Sciatic nerve (tissue), 1 donor: ENCODE results near the gene TCOF1.

DNA sequence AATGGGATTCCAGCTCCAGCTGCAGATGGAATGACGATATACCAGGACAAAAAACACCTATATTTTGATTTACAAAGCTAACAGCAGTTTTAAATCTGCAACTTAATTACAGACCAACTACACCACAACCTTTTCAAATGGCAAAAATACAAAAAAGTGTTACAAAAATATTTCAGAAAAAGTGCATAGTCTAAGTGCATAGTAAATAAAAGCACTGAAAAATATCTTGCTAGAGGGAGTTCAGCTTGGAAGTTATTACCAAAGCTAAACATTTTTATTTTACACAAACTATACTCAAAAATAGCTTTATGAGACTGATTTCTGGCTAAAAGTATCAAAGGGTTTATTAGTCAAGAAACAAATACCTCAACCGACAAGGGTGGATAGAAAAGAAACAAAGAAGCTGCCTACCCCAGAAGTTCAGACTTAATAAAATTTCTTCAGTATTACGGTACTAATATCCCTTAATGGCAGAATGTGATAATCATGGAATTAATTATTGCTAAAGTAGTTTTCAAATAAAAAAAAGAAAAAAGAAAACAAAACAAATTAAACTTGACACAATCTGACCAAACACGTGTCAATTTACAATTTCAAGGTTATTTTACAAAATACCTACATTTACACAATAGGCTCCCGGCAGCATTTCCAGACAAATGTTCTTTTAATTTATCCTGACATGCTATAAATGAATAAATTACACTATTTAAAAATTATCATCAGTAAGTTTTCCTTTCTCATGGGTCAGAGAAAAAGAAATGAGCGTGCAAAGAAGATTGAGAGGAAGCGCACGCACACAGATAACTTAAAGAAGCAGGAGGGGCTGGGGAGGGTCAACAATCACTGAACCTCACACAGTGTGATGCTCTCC, 56.3 kb downstream of the CSNK1A1 start:
- PRO-cap = no peak

DNA sequence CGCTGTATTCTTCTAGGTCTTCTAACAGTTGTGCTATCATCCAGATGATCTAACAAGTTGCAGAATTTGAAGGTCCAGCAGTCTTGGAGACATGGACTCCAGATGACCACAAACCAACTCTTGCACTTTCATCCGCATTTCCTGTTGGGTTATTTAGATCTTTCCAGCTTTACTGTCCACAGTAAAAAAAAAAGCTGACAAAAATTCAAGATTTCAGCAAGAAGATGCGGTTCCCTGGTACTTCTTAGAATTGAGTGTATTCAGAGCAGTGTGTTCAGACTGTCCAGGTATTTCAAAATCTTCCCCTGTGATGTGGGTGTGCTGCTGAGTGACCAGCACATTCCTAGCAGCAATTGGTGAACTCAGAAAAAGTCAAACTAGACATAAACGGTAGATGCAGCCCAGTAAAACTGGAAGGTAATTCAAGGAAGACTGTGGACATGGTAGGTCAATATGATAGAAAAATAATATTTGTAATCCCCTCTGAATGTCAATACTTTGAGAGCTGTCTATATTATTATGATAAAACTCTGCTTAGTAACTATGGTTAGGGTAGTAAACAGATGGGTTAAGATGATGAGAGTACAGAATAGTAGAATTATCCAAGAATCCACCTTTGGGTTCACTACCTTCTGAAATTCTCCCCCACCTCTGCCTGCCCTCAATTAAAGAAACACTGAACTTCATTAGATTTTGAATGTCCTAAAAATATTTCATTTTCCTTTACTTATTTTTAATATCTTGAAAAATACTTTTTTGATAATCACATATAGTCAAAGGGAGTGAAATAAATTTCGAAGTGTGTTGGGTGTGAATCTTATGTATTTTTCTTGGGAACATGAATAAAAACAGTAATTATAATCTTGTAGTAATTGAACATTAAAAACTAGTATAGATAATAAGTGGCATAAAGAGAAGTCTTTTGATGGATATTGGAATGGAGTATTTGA, 49.9 kb downstream of the CSNK1A1 start:
- PRO-cap = no peak

DNA sequence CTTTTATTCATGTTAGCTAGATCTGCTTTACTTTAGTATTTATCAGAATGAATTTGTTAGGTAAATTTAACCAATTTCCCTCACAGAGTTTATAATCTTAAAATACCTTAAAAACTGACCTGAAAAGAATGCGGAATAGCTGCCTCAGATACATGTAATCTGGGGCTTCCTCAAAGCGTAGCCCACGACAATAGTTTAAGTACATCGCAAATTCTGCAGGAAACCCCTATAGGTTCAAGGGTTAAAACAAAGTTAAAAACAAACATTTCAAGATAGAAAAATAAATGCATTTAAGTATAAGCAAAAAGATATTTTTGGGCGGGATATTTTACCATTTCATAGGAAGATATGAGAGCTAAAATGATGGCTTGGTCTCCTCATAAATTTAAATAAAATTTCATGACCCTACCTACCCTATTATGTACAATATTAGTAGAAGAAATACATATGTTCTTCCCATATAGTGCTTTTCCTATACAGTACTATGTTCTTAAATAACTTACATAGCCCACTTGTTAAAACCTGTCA, 44.3 kb downstream of the CSNK1A1 start:
- PRO-cap = no peak

DNA sequence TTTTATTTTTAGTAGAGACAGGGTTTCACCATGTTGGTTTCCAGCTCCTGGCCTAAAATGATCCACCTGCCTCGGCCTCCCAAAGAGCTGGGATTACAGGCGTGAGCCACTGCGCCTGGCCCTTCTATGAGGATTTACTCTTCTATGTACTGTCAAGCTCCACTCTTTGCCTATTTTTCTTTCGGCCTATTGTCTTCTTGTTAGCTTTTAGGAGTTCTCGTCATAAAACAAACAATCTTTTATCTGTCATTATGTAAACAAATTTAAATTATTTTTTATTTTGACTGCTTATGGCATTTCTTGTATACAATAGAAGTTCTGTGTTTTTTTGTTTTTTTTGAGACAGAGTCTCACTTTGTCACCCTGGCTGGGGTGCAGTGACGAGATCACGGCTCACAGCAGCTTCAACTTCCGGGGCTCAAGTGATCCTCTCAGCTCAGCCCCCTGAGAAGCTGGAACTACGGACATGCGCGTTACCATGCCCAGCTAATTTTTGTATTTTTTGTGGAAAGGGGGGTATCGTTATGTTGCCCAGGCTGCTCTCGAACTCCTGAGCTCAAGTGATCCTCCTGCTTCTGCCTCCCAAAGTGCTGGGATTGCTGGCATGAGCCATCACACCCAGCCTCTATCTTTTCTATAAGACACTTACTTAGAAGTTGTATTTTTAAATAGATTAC, 29.3 kb downstream of the CSNK1A1 start:
- PRO-cap = no peak

DNA sequence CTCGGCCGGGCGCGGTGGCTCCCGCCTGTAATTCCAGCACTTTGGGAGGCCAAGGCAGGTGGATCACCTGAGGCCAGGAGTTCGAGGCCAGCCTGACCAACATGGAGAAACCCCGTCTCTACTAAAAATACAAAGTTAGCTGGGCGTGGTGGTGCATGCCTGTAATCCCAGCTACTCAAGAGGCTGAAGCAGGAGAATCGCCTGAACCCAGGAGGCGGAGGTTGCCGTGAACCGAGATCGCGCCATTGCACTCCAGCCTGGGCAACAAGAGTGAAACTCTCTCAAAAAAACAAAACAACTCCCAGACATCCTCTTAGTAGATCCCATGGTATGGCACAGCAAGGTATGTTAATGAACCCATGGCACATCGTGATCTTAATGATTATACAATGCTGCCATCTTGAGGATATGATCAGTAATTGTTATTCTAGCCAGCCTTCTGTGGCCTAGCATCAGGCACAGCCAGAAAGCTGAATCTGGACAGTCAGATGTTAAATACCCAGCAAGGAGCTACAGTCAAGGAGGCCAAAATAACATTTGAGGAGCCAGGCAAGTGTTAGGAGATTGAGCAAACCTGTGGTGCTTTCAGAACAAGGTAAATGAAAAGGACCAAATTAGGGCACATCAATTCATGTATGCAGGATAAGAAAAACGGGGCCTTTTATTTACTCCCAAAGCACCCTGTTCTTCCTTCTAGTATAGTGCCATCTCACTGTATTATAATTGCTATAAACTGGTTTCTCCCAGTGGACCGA, 13.5 kb upstream of the CSNK1A1 start:
- PRO-cap = no peak

GRCh38 chr5:149600914-149601951, 19.9 kb downstream of the ARHGEF37 start:
- PRO-cap = no peak

- PRO-cap = no peak
Observed at GRCh38 chr5:149617910-149618426, 36.7 kb downstream of the ARHGEF37 start.

DNA sequence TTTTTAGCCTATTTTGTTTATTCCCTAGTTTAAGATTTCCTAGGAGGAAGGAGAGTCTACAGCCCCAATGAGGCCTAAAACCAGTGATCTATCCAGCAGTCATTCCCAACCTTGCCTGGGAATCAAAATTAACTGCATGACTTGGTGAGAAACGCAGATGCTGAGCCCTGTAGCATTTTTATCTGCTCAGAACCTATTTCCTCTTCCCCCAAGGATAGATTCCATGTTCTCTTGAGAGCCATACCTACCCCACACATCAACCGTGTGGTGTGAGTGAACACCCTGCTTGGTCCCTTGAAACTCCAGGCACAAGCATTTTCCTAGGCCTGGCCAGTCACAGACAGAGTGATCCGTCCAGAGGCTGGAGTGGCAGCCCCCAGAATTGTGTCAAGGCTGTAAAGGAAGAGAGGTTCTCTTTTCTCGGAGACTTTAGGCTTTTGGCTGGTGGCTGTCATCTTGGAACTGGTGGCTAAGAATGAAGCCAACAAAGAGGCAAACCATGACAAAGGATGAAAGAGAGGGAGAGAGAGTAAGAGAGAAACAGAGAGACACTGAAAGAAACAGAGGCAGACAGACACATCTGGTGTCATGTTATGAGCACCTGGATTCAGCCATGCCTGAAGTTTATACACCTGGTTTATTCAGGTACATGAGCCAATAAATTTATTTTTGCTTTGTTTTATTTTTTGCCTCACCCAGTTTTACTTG, 66.0 kb downstream of the ARHGEF37 start:
- PRO-cap = no peak

- PRO-cap = unidirectional peak, plus-strand start at chr5:149723311
Observed at GRCh38 chr5:149723217-149723768, 6.8 kb upstream of the PPARGC1B start.

GRCh38 chr5:149792936-149793819, 63.1 kb downstream of the PPARGC1B start:
- PRO-cap = no peak

GRCh38 chr5:149798348-149798912, 68.3 kb downstream of the PPARGC1B start:
- PRO-cap = no peak

- PRO-cap = no peak
Observed at GRCh38 chr5:149823181-149823686, 93.1 kb downstream of the PPARGC1B start.

GRCh38 chr5:149836052-149837045, 106.2 kb downstream of the PPARGC1B start:
- PRO-cap = no peak

DNA sequence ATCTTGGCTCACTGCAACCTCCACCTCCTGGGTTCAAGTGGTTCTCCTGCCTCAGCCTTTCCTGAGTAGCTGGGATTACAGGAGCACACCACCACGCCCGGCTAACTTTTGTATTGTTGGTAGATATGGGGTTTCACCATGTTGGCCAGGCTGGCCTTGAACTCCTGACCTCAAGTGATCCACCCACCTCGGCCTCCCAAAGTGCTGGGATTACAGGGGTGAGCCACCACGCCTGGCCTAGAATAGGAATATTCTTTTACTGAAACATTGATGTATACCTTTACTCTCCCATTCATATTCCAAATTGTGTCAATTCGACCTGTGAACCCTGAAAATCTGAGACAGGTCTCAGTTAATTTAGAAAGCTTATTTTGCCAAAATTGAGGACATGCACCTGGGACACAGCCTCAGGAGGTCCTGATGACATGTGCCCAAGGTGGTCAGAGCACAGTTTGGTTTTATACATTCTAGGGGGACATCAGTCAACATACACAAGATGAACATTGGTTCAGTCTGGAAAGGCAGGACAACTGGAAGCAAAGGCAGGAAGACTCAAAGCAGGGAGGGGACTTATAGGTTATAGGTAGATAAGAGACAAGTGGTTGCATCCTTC, 27.2 kb downstream of the HMGXB3 start:
- PRO-cap = no peak

DNA sequence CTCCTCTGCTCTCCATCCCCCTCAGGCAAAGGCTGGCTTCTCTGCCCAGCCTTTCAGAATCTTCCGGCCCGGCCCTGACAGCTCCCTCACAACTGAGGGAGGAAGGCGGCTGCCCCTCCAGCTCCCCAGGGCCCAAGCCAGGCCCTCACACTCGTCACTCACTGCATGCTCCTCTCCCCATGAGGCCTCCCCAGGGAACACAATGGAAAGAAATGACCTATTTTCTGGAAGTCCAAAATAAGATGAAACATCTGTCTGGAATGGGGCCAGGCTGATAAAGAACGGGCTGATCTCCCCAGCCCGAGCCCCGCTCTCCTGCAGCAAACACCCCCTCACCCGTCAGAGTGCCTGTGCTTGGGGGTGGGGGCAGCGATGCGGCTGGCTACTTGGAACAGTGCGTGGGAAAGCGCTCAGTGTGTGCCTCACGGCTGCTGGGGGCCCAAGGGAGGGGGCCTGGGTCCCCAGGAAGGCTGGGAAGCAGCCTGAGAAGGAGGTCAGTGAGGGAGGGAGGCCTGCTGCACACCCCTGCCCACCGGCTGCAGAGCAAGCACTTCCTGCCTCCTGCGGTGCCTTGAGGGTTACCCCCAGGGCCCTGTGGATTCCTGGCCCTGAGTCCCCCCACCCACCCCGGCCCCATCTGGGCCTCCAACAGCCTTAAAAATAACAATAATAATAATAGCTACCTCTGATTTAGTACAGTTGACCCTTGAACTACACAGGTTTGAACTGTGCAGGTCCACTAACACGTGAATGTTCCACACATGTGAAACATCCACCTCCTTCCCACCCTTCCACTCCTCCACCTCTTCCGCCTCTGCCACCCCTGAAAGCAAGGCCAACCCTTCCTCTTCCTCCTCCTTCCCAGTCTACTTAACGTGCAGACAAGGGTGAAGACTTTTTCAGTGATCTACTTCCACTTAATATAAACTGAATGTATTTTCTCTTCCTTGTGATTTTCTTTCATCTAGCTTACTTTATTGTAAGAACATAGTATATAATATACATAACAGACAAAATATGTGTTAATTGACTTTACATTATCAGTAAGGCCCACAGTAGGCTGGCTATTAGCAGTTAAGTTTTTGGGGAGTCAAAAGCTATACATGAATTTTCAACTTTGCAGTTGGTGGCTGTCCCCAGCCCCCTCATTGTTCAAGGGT, 11.0 kb downstream of the PDGFRB start:
- PRO-cap = bidirectional peak, plus-strand start at position 394 of the sequence, minus-strand start at position 317 of the sequence

GRCh38 chr5:150357138-150358241, at the start of gene TCOF1:
TSS of gene TCOF1 (plus strand) at chr5:150357697.
- PRO-cap = bidirectional peak, plus-strand start at chr5:150357673, minus-strand start at chr5:150357497; unidirectional peak, minus-strand start at chr5:150358013

GRCh38 chr5:150358242-150358555, 702 bp downstream of the TCOF1 start:
- PRO-cap = no peak

- PRO-cap = no peak
Observed at GRCh38 chr5:150373577-150373938, 16.1 kb downstream of the TCOF1 start.

- PRO-cap = no peak
Observed at GRCh38 chr5:150410927-150411135, 1.9 kb downstream of the CD74 start.

DNA sequence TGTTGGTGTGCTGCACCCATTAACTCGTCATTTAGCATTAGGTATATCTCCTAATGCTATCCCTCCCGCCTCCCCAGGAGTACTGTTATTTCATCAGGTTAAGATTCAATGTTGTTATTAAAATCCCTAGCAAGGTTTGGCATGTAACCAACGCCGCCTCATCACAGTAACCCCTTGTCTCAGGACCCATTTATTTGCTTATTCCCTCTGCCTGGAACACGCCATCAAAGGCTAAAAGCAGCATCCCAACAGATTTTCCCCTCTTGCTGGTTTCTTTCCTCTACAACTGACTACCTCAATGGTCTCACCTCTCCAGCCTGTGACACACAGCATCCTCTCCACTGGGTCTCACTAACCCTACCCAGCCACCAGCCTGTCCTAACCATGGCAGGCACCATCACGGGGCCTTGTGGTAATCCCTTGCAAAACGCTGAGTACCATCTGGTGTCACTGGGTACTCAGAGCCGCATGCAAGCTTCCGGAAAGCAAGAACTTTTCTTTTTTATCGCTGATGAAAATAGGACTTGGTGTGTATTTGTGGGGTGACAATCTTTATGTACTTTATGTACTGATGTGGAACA, 6.2 kb downstream of the RPS14 start:
- PRO-cap = no peak